Fibroblast of the aortic adventitia (primary cell): ENCODE measurements around a stretch of chr2.

DNA sequence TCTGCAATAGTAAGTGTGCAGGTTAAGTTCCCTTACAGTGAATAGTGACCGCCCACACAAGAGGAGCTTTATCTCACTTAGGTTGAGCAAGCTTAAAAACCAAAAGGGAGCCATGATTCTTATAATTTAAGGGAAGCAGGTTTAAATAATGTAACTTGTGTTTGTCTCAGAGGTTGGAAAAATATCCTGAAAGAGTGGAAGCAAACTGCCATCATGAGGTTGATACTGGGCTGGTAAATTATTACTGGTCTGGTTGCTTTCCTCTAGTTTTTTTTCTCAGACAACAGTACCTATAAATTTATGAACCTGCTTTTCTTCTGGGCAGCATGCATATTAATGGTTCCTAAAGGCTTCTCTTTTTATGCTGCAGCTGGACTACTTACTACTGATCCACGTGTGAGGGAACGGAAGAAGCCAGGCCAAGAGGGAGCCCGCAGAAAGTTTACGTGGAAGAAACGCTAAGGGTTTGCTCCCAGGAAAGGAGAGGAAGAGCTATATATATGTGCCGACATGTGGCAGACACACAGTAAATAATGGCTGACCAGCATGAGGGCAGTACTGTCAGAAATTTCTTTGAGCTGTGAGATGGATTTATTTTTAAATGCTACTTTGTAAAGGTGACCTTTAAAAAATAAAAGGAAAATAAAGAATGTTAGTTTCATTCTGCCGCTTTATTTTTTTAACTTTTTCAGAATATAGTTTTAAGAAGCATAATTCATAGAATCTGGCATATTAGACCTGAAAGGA, 61.6 kb downstream of the MRPS9 start:
- CAGE, long polyA plus RNA = no peak

GRCh38 chr2:105369255-105369551, 29.6 kb downstream of the FHL2 start:
- CAGE, long polyA plus RNA = no peak

GRCh38 chr2:105373107-105374428, 25.3 kb downstream of the FHL2 start:
- CAGE, long polyA plus RNA = no peak

DNA sequence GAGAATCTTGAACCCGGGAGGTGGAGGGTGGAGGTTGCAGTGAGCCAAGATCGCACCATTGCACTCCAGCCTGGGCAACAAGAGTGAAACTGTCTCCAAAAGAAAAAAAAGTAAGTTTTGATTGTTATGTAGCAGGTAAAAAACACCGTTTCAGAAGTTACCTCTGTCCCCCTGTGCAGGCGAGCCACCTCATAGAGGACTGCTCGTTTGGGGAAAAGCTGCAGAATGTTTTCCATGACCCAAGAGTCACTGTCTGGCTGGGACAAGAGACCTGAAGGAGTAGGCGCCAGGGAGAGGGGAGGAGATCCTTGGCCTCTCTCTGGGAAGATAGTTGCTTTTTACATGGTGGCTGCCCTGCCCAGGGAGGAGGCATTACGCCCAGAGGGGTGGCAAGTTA, 21.3 kb downstream of the FHL2 start:
- CAGE, long polyA plus RNA = no peak

DNA sequence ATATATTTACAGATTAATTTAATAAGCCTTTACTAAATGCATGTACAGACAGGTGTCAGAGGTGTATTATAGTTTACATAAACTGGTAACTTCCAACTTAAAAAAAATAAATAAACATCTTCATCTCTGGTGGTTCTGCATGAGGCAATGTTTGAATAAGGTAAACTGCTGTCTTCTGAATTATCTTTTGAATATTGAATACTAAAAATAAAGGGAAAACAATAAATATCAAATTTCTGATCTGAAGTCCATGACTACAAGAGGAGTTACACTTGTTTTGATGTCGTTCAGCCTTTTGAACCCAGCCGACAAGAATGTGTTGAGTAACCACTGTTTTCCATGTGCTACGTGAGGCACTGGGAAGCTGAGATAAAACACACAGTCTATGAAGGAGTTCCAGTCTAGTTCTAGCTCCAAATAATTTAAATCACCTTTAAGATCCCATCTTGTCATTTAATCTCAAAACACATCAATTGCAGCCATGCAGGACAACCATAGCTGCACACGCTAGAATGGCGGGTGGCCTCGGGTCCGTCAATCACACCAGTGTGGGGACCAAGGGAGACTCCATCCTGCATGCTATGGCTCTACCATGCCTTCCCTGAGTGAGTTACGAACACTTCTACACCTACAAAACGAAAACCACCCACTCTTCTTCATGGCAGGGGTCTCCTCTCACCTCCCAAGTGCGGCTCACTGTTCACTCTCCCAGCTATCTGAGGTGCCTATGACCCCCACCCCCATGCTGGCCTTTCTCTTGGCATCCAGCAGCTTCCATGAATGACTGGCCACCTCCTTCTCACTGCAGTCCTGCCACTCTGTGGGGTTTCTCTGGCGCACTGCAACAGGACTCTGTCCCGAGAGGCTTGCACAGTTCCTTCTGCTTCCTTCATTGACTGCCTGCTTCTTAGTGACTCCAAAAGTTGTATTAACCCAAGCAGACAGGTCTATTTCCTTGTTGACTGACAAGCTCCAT, 3.8 kb downstream of the FHL2 start:
- CAGE, long polyA plus RNA = no peak

DNA sequence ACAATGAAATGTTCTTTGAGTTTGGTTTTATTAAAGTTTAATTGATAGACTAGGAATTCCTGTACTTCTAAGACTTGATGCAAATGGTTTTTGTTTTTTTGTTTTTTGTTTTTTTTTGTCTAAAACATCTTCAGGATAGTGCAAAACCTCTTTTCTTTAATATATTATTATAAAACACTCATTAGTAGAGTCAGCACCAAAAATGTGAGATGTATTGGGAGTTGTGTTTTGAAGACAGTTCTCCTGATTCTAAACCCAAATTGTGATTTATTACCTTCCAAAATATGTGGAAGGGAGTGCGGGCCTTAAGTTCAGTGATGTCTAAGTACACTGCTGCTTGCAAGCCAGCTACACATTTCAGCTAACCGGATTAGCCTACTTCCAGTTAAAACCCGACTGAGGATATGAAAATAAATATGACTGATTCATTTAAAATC, 1.1 kb downstream of the FHL2 start:
- CAGE, long polyA plus RNA = no peak

DNA sequence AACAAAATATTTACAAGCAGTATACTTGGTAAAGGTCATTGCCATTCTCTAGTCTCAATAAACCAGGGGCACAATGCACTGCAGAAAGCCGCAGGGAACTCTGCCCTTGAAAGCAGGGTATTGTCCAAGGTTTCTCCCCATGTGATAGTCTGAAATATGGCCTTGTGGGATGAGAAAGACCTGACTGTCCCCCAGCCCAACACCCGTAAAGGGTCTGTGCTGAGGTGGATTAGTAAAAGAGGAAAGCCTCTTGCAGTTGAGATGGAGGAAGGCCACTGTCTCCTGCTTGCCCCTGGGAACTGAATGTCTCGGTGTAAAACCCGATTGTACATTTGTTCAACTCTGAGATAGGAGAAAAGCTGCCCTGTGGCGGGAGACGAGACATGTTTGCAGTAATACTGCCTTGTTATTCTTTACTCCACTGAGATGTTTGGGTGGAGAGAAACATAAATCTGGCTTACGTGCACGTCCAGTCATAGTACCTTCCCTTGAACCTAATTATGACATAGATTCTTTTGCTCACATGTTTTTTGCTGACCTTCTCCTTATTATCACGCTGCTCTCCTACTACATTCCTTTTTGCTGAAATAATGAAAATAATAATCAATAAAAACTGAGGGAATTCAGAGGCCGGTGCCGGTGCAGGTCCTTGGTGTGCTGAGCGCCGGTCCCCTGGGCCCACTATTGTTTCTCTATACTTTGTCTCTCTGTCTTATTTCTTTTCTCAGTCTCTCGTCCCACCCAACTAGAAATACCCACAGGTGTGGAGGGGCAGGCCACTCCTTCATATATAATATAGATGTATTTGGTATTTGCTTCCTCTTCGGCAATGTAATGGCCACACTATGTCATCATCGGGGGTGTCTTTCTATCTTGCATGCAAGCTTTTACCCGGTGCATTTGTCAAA, 26.7 kb upstream of the FHL2 start:
- CAGE, long polyA plus RNA = no peak

DNA sequence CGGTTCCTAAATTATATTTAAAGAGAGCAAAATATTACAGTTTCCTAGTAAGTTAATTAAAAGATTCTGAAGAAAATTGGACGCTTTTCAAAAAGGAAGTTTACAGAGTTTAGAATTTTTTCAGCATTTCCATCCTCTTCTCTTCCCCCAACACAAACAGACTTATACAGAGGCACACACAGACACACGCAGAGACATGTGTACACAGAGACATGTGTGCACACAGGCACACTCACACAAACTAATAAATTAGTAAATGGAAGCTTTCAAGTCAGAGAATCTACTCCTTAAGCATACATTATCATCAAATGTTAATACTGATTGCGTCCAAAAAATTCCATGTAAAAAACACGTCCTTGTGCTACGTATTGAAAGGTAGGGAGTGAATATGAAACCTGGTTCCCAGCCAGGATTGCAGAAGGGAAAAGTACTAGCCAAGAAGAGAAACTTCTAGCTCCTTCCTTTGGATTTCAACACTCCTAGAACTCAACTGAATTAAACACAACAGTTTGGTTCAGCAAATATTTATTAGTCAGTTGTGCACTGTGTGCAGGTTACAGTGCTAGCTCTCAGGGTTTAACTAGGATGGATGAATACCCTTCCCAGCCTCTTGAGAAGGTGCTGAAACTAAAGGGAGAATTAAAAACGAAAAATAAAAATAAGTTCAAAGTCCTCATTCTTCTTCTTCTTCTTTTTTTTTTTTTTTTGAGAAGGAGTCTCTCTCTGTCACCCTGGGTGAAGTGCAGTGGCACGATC, 33.8 kb upstream of the FHL2 start:
- CAGE, long polyA plus RNA = no peak

- CAGE, long polyA plus RNA = no peak
Observed at GRCh38 chr2:105437590-105438144, 38.8 kb upstream of the FHL2 start.

DNA sequence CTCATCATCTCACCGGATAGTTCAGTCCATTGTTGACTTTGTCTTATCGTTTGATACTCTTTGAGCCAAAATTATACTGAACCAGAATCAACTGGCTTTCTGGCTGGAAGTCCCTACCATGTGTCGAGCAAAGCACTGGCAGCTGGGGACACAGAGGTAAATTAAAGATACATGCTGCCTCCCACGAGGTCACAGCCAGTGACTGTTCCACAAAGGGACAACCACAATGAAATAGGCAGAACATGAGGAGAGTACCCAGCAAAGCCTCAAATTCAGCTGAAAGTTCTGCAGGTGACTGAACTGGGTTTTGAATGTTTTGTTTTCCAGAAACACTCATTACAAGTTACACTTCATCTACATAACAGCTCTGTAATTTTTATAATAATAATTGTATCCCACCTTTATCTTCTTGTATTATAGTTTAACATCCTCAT, 91.5 kb upstream of the FHL2 start:
- CAGE, long polyA plus RNA = no peak

DNA sequence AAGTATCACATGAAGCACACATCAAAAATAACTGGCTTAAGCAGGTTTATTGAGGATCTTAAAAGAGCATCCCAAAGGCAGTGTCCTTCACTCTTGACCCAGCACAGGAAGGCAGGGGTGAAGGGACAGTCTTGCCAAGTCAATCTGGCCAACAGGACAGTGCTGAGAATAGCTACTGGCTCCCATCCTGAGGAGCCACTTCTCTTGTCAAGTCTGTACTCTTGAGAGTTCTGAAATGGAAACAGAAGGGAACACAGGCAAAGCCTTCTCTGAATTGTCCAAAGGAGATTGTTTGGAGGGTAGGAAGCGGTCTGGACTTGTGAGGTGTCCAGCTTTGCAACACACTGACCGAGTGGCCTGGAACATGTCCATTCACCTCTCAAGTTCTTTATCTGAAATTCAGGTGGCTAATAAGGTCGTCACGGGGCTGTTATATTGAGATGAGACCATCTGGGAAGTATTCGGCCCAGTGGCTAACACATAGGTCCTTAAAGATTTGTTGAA, 99.5 kb upstream of the FHL2 start:
- CAGE, long polyA plus RNA = no peak

DNA sequence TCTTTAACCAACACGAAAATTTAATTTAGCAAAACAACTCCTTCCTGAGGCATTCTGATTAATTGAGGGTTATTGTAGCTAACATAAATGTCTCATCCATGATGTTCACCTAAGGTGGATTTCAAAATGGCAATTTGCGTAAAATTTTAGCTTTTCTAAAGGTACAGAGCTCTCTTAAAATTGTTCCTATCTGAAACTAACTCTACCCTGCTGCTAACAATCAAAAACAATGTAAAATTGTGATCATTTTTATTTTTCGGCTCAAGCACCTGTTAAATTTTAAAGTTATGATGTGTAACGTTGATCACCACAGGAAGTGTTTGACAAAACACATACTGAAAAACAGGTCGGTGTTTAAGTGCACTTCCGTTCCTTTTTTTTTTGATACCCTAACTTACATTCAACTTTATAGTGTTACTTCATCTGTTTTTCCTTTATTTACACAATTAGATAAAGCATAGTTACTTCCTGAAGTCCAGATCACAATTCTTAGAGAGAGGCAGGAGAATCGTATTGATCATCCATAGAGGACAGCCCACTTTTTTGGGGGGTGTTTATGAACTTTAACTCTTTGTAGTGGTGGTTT, 6.0 kb upstream of the NCK2 start:
- CAGE, long polyA plus RNA = no peak

DNA sequence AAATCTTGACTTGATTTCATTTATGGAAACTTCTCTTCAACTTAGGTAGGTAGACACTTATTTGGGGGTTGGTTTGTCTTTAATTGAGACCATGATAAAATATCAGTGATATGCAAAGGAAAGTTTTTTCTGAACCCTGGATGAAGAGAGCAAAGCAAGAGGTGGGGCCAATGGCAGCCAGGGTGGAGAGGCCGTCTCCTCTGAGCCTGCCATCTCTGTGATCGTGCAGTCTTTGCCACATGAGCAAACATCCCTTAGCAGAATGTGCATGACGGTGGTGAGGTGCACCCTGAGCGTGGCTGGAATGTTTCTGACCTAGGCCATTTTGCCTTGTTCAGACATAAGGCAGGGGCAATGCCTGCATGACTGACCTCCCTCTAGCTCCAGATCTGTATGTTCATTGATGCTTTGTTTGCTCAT, 6.0 kb downstream of the NCK2 start:
- CAGE, long polyA plus RNA = no peak

DNA sequence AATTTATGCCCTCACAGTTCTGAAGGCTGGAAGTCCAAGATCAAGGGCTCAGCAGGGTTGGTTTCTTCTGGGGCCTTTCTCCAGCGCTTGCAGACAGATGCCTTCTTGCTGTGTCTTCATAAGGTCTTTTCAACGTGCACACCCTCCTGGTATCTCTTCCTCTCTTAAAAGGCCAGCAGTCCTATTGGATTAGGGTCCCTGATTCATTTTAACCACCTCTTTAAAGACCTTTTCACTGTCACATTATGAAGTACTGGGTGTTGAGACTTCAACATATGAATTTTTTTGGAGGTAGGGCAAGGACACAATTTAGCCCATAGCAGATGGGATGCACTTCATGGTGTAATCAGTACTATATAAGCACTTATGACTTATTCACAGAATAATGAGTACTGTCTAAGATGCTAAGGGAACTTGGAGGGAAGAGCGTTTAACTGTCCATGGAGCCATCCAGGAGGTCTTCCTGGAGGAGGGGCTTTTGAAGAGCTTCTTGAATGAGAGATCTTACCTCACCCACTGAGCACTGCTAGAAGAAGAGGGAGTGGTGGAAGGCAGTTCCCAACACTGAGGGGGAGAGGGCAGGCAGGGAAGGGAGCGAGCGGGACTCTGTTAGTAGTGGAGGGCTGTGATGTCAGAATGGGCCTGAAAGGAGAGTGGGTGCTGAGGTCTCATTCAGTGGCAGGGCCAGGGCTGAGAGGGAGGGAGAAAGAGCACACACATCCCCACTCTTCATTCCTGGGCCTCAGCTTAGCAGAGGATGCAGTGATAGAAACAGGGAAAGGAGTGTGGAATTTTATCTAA, 64.8 kb downstream of the NCK2 start:
- CAGE, long polyA plus RNA = no peak

DNA sequence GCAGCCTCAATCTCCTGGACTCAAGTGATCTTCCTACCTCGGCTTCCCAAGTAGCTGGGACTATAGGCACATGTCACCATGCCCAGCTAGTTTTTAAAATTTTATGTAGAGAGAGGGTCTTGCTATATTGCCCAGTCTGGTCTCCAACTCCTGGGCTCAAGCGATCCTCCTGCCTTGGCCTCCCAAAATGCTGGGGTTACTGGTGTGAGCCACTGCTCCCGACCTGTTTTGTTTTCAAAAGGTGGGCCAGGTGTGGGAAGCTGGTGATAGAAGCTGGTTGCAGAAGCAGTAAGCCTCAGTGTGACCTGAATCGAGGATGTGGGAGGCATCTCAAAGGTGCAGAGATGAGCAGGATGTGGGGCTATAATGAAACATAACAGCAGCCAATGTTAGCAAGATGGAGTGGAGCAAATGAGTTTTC, 136.2 kb upstream of the ECRG4 start:
- CAGE, long polyA plus RNA = no peak

- CAGE, long polyA plus RNA = no peak
Observed at GRCh38 chr2:106009031-106009526, 56.4 kb upstream of the ECRG4 start.

- CAGE, long polyA plus RNA = no peak
Observed at GRCh38 chr2:106094516-106095020, 29.1 kb downstream of the ECRG4 start.

DNA sequence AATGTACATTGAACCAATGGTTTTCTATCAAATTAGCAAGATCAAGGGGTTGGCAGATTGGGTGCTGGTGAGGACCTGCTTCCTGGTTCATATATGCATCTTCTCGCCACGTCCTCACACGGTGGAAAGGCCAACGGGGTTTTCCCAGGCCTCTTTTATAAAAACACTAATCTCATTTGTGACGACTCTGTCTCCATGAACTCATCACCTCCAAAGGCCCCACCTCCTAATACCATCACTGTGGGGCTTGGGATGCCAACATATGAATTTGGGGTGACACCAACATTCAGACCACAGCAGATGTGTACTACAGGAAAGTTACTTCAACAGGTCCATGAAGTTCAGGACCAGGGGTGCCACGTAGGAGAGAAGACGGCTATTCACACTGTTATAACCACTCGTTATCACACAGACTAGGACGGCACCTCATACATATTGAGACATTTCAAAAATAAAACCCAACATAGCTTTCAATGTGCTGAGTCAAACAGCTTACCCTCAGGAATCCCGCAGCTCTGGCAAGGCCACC, 49.4 kb downstream of the UXS1 start:
- CAGE, long polyA plus RNA = no peak

DNA sequence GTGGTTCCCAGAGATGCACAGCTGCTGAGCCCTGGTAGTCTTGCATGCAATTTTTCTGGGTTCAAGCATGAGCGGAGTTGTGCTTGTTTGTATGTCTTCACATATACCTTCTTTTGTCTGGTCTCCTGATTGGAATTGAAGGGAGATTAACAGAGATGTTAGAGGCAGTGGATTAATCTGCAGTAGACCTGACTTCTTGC, 251.9 kb upstream of the ST6GAL2 start:
- CAGE, long polyA plus RNA = no peak

GRCh38 chr2:107529141-107529643, 297.5 kb upstream of the RGPD4 start:
- CAGE, long polyA plus RNA = no peak